Osteocyte (in vitro differentiated cells): ENCODE measurements around the genes FANCF and SLC5A12.

DNA sequence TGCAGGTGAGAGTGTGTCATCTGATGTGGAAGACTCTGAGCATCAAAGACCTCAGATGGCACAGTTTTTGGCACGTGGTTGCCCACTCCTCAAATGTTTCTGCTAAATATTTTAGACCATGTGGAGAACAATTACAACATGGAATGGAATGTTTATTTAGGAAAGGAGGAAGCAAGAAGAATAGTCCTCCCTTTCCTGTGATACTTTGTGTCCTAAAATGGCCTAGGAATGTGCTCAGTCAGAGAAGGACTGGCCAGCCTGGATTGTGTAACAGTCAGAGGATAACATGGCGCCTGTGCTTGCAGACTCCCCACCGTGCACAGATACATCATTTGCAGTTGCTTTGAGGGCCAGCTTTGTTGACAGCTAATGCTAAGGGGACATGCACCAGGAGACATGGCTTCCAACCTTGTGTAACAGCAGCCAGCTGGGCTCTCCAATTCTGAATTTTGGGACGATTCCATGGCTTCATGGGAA, 129.7 kb upstream of the E2F8 start:
- PRO-cap: no peak

DNA sequence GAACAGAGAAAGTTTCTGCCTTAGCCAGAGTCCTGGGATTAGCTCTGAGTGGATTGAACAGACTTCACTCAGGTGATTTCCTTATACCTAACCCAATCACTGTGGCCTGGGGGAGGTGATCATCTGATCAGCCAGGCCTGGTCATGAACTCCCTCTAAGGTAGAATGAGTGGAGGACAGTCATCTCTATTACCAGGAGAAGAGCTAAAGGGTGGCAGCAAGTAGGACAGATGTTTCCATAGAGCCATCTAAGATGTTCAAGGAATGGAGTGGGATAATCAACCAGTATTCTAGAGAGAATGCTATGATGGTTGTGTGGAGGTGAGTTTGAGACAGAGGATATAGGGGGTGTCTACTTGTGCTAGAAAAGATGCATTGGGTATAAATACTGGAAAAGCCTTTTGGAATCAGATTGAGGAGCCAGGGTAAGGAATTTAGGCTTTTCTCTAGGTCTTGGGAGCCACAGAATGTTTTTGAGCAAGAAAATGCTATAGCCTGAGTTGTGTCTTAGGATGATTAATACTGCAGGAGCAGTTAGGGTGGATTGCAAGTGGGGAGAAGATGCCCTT, 218.7 kb upstream of the E2F8 start:
- PRO-cap: no peak

DNA sequence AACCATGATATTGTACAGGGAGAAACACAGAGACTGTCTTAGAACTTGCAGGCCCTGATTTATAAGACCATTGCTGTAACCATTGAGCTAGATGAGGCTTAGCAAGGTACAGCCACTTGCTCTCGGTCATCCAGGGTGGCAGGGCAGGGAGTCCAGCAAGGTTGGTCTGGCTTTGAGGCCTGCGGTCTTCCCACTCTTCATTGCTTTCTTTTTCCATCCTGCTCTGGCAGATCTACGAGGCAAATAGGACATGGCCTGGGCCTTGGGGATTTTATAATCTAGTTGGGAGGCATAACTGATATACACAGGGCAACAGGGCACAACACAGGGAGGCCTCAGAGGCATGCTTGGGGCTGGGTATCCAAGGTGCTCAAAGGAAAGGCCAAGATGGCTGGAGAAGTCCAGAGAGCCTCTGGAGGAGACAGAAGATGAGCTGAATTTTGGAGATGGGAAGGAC, 4.4 kb downstream of the NAV2 start:
- PRO-cap: no peak

DNA sequence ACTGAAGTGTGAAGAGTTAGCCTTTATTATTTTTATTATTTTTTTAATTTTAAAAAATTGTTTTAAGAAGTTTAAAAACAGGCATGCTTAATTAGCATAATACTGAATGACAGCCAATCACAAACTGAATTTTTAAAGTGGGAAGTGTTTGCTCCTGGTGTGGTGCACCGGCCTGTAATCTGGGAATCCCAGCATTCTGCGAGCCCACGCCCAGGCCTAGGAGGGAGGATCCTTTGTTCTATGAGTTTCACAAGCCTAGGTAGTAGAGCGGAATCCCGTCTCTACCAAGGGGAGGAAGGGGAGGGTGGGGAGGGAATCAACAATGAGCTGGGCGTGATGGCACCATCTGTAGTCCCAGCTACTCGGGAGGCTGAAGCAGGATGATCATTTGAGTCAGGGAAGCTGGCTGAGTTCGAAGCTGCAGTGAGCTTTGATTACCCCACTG, 115.1 kb downstream of the NAV2 start:
- PRO-cap: no peak

- PRO-cap: no peak
Measured at GRCh38 chr11:19846674-19847351, 134.2 kb downstream of the NAV2 start.

DNA sequence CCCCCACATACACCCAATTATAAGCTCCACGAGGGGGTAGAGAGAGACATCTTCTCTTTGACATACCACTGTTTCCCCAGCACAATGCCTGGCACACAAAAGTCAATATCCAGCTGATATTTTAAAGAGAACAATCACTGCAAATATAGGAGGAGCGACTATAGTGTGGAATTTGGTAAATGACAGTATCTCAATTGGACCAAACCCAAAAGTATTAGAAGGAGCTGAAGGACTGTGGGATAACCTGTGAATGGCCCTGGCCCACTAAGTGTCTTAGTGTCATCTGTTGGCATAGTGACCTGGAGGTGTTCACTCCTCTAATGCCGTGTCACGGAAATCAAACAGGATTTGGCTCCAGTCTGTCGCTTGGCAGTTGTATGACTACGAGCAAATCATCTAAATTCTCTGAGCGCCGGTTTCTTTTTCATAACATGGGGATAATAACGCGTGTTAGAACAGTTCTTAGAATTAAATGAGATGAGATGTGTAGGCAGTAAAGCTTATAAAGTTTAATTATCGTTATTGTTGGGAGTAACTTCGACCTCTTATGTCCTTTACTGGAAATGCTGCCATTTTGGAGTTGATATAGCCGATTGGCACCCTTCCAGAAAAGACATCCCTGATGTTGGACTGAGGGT, 144.5 kb downstream of the DBX1 start:
- PRO-cap: no peak

DNA sequence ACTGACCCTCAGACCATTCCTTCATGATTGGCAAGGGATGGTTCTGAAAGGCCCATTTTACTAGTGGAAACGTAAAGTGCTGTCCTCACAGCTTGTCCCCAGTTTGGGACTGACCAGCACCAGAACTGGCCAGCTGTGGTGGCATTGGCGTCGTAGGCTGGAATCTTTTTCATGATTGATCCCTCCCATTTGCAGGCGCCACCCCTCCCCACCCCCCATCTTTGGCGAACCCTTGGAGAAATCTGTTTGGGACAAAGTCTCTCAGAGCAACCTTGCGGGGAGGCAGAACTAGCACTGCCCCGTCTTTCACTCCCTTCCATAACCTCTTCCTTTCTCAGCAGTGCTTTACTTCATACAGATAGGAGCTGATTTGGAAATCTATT, 123.3 kb downstream of the DBX1 start:
- PRO-cap: no peak

DNA sequence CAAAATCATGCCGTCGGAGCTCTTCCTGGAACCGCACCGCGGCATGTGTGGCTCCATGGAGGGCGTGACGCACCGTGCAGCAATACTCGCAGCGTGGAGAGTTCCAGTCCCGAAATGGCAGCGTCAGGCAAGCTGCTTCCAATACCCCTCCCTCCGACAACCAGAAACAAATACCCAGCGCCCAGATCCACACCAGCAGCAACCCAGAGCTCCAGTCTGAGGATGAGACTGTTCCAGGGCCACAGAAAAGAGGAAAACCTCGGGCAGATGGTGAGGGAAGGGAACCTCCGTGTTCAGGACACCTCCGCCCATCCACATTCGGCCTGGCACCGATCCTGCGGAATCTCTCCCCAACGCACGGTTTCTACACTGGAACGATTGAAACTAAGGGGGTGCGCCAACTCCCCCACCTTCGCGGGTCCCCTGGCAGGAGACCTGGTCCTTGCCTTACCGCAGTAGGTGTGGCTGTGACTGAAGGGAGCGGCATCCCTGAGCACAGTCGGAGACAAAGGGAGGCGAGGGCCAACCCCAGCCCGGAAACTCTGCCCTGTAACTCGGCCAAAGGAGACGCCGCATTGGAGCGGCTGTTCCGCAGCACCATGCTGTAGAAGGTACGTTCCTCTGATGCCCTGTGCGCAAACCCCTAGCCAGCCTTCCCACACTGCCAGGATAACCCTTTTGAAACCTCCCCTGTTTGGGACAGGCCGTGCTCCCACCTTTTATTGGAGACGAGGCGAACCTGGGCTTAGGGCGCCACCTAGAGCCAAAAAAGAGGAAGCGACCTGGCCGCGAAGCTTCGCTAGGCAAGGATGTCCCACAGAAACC, 28.2 kb downstream of the DBX1 start:
- PRO-cap: no peak

DNA sequence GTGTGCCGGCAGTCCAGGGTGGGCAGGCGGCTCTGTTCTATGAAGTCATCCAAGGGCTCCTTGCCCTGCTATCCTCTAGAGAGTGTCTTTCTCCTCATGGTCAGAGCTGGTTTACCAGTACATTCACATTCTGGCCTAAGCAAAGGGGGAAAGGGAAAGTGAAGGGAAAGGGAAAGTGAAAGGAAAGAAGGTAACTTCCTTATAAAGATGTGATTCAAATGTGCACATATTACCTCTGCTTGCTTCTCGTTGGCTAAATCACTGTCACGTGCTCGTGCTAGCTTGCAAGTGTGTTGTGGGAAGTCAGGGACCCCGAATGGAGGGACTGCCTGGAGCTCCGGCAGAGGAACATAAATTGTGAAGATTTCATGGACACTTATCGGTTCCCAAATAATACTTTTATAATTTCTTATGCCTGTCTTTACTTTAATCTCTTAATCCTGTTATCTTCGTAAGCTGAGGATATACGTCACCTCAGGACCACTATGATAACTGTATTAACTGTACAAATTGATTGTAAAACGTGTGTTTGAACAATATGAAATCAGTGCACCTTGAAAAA, 2.7 kb upstream of the HTATIP2 start:
- PRO-cap: no peak

GRCh38 chr11:22082842-22083183, 110.1 kb upstream of the ANO5 start:
- PRO-cap: no peak

GRCh38 chr11:22194163-22194712, 1.4 kb downstream of the ANO5 start:
- PRO-cap: no peak

DNA sequence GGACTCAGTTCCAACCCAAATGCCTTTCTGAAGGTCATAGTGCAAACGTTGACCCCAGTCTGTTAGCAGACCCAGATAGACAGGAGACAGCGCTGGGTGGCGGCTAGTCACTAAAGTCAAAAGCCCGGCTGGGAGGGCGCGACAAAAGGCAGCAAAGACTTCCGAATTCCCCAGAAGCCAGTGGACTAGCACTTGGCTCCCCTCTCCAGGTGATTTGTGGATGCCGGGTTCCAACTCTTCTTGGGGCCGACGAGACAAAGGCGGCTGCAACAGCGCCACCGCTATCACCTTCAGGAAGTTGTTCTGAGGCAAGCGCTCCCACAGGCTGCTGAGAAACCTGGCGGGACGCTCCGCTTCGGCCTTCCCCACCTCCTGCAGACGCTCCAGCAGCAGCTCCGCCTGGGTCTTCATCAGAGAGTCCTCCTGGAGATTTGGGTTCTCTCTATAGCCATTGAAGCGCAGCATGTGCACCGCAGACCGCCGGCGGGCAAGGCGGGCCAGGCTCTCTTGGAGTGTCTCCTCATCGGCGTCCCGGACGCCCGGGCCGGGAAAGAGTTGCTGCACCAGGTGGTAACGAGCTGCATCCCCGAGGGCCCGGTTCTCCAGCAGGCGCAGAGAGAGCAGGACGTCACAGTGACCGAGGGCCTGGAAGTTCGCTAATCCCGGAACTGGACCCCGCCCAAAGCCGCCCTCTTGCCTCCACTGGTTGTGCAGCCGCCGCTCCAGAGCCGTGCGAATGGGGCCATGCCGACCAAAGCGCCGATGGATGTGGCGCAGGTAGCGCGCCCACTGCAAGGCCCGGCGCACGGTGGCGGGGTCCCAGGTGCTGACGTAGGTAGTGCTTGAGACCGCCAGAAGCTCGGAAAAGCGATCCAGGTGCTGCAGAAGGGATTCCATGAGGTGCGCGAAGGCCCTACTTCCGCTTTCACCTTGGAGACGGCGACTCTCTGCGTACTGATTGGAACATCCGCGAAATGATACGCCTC, at the start of gene FANCF:
Gene FANCF, minus strand, starts transcription at position 910 of the 986 bp plus-strand sequence.
- PRO-cap: unidirectional peak, plus-strand start at position 237 of the sequence; unidirectional peak, plus-strand start at position 321 of the sequence; unidirectional peak, plus-strand start at position 473 of the sequence; bidirectional peak, plus-strand start at position 702 of the sequence, minus-strand start at position 611 of the sequence; bidirectional peak, plus-strand start outside the sequence, minus-strand start at position 949 of the sequence

- PRO-cap: no peak
Measured at GRCh38 chr11:26087546-26088068, 244.3 kb upstream of the ANO3 start.

DNA sequence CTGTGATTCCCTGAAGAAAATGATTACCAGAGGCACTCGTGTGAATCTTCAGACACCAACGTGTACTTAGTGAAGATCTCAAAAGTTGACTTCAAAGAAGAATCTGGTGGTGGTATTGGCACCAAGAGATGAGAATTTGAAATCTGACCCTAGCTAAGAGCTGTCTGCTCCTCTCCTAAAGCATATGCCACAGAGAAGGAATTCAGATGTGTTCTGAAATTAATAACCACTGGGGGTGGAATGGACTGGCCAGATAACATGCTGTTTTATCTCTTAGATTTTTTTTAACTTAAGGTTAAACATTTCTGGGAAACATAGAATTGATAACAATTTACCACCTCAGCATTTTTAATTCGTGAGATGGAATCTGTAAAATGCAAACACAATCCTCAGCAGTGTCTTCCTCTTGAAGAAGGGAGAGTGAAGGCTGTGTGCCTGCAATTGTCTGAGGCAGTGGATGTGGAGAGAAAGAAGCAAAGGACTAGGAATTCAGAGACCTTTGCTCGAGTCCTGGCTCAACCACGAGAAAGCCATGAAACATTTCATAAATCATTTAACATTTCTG, at the start of gene SLC5A12:
Gene SLC5A12, minus strand, starts transcription at position 242 of the 565 bp plus-strand sequence.
- PRO-cap: no peak

DNA sequence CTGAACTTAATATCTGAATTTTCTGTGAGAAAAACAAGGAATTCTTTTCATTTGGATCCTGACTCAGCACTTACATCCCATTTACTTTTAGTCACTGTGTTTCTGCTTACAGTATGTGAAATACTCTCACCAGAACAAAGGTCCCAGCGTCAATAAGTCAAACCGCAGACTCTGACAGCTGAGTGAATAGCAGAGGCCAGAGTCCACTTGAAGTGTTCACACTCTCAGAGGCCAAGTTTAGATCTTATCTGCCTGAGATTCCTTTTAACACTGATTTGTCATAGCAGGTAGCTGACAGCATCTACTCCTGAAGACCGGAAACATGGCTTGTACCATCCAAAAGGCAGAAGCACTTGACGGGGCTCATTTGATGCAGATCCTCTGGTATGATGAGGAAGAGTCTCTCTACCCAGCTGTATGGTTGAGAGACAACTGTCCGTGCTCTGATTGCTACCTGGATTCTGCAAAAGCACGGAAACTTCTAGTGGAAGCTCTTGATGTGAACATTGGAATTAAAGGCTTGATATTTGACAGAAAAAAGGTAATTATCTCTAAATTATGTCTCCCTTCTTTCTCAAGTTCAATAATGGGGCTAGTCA, 14.6 kb downstream of the BBOX1 start:
- PRO-cap: no peak

DNA sequence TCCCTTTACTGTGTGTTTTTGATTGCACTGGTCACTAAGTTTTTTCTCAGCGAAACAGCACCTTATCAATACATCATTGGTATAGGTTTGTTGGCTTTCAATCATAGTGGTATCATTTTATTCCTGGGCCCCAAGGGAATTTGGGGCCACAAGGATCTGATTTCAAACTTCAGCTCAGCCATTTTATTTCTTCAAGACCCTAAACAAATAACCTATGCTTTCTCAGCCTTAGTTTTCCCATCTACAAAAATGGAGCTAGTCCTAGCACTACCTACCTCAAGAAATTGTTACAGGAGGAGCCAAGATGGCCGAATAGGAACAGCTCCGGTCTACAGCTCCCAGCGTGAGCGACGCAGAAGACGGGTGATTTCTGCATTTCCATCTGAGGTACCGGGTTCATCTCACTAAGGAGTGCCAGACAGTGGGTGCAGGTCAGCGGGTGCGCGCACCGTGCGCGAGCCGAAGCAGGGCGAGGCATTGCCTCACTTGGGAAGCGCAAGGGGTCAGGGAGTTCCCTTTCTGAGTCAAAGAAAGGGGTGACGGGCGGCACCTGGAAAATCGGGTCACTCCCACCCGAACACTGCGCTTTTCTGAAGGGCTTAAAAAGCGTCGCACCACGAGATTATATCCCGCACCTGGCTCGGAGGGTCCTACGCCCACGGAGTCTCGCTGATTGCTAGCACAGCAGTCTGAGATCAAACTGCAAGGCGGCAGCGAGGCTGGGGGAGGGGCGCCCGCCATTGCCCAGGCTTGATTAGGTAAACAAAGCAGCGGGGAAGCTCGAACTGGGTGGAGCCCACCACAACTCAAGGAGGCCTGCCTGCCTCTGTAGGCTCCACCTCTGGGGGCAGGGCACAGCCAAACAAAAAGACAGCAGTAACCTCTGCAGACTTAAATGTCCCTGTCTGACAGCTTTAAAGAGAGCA, 143.3 kb downstream of the CCDC34 start:
- PRO-cap: no peak

DNA sequence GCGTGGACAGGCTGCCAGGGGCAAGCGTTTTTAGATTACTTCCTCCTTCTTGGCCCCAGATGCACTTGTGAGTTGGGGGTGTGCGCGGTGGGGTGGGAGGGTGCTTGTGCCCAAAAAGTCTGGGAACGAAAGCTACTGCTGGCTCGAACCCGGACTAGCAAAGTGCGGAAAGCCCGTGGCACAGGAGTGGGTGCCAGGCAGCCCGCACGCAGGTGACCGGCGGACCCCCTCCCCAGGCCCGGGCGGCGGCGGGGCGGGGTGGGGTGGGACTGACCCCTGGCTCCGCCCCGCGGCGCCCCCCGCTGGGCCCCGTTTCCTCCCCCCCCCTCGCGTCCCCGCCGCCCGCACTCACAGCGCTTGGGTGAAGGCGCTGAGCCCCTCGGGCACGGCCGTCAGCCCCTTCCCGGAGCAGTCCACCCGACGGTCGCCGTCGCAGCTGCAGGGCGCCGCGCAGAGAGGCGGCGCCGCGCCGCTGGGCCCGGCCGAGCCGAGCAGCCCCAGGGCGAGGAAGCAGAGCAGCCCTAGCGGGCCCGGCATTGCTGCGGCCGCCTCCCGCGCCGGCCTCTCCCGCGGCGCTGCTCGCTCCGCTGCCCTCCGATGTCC, 723 bp downstream of the LGR4 start:
- PRO-cap: bidirectional peak, plus-strand start at position 347 of the sequence, minus-strand start at position 166 of the sequence

- PRO-cap: no peak
Measured at GRCh38 chr11:27507229-27507629, 660 bp upstream of the LIN7C start.

GRCh38 chr11:27716864-27717274, 16.6 kb upstream of the BDNF start:
- PRO-cap: no peak

DNA sequence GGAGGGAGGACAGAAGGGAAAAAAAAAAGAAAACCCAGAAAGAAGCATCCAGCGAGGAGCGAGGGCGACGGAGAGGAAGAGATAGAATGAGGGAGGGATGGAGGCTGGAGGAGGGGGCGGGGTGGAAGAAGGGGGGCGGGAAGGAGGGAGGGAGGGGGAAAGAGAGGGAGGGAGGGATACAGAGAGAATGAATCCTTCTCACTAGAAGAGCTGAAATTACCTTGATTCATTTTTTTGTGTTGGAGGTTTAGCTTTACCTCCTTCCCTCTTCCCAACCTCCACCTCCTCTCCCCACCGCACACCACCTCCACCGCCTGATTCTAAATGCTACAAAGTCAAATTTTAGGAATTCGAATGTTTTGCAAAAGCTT, 19.4 kb upstream of the BDNF start:
- PRO-cap: unidirectional peak, minus-strand start at position 75 of the sequence